SK-N-DZ (cell line): ENCODE results near the gene ASCL2.

DNA sequence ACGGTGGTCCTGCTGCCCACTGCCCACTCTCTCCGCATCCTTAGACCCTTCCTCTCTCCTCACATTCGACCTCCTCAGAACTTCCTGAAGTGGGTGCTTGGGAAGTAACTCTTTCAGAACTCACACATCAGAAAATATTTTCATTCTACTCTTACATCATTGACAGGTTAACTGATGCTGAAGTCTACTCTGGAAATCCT lies 25.7 kb upstream of the MOB2 start:
RAMPAGE:
- cytosol, long total RNA, result no peak
- nucleus, long total RNA, result no peak

DNA sequence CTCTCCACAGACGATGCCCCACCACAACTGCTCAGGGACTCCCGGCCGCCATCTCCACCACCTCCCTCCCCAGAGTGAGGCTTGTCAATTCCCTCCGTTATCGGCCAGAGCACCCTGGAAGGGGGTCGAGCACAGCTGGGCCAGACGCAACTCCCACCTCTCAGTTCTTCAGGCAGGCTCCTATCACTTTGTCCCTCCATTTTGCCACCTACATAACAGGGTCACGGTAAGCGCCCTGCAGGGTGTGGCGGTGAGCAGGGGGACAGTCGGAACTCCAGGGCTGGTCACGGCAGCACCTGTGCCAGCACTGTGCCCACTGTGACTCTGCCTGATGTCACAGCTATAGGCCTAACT lies 31.1 kb upstream of the MOB2 start:
RAMPAGE:
- cytosol, long total RNA, result no peak
- nucleus, long total RNA, result no peak

GRCh38 chr11:1520723-1521267 lies 34.2 kb upstream of the MOB2 start:
RAMPAGE:
- cytosol, long total RNA, result no peak
- nucleus, long total RNA, result no peak

GRCh38 chr11:1543922-1544219 lies 28.2 kb downstream of the DUSP8 start:
RAMPAGE:
- cytosol, long total RNA, result no peak
- nucleus, long total RNA, result no peak

GRCh38 chr11:1545854-1546652 lies 26.0 kb downstream of the DUSP8 start:
RAMPAGE:
- cytosol, long total RNA, result no peak
- nucleus, long total RNA, result no peak

DNA sequence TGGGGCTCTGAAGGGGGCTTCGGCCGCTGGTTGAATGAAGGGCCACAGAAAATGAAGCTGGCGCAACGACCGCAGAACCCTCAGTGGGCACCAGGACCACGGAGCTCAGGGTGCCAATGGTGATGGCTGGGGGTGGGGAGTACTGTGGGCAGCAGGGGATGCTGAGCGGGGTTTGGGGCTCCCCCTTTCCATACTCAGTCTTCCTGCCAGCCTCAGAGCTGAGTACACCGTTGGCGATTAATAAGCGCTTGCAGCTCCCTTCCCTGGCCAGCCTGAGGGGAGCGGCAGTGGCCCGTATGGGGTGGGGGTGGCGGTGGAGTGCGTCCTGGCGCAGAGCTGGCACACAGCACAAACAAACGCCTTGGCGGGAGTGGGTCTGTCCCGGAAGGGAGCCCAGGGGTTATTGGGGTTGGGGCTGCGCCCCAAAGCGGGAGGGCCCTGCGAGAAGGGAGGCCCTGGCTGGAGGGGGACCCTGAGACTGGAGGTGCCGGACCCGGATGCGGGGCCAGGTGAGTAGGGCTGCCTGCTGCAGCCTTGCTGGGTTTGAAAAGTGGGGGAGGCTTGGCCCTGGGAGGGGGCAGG lies 1.4 kb upstream of the DUSP8 start:
RAMPAGE:
- cytosol, long total RNA, result no peak
- nucleus, long total RNA, result no peak

RAMPAGE:
- cytosol, long total RNA, result no peak
- nucleus, long total RNA, result no peak
Observed at GRCh38 chr11:1639114-1639608, 9.6 kb downstream of the KRTAP5-5 start.

DNA sequence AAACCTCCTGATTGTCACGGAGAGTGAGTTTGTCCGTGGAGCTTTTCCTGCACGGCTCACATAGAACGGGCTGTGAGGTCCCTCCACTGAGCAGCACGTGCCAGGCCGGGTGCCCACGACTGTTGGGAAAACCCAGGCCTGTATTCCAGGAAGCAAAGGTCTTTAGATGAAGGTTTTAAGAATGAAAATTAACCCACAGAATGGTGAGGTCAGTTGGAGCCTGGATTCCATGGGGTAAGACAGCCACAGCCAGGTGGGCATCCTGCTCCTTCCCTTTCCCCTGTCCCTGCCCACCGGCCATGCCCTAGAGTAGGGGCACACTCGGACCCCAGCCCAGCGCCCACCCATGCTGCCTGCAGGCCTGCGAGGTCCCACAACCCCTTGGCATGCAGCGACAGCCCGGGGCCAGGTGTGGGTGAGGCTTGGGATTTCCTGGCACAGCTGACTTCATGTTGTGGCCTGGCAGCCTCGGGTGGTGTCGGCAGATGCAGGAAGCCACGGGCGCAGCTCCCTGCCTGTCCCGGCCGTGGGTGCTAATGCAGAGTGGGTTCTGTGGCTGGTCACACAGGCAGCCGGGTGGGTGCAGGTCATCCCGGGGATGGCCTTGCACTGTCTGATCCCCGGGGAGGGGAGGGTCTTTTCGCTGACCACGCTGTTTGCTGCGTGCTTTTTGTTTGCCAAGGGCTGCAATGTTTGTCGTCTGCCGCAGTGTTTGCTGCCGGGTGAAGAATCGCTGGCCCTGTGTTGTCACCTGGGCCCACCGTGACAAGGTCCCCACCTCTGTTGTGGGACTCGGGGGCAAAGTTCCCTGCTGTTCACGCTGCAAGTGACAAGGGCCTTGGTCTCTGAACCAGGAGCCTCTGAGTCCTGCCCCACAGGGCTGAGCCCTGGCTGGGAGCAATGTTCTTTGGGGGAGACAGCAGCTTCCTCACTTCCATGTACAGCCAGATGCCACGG lies 7.4 kb upstream of the KRTAP5-6 start:
RAMPAGE:
- cytosol, long total RNA, result no peak
- nucleus, long total RNA, result no peak

RAMPAGE:
- cytosol, long total RNA, result no peak
- nucleus, long total RNA, result no peak
Observed at GRCh38 chr11:1691101-1691728, 5.8 kb upstream of the KRTAP5-6 start.

RAMPAGE:
- cytosol, long total RNA, result no peak
- nucleus, long total RNA, result no peak
Observed at GRCh38 chr11:1736045-1736512, 14.3 kb downstream of the IFITM10 start.

GRCh38 chr11:1746392-1747078 lies 3.9 kb downstream of the IFITM10 start:
RAMPAGE:
- cytosol, long total RNA, result no peak
- nucleus, long total RNA, result no peak

GRCh38 chr11:1748056-1748580 lies 2.3 kb downstream of the IFITM10 start:
RAMPAGE:
- cytosol, long total RNA, result no peak
- nucleus, long total RNA, result no peak

DNA sequence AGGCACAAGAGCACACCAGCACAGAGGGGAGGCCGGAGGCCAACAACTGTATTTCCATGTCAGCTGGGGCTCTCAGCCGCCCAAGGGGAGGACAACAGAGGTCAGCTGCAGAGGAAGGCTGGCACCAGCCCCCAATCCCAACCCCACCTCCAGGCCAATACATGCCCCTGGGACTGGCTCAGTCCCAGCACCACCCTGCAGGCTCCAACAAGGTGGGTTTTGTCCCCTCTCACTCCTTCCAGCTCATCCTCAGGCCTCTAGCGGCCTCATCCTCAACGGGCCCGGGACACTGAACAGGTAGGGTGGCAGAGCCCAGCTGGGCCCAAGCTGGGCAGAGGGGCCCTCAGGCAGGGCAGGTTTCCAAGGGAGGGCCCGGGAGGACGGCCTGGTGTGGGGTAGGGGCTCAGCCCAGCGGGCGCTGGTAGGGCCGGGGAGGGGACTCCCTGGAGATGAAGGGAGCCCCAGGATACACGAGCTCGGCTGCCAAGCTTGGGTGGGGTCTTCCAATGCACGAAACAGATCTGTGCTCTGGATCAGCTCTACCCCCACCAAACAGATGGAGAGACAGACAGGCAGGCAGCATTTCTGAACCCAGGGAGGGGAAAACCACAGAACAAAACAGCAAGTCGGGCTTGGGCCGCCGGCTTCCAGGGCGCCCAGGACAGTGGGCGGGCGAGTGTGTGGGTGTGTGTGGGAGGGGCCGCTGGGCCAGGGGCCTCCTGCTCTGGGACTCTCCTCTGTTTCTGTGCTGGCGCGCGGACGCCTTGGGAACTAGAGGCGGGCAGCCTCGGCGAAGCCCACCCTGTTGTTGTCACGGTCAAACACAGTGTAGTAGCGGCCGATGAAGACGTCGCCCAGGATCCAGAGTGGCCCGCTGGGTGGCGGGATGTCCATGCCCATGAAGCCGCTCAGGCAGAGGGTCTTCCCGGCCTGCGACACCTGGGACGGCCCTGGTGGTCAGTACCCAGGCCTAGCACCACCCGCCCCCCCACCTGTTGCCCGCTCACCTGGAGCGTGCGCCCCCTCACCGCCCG lies 2.7 kb upstream of the IFITM10 start:
RAMPAGE:
- cytosol, long total RNA, result no peak
- nucleus, long total RNA, result no peak

DNA sequence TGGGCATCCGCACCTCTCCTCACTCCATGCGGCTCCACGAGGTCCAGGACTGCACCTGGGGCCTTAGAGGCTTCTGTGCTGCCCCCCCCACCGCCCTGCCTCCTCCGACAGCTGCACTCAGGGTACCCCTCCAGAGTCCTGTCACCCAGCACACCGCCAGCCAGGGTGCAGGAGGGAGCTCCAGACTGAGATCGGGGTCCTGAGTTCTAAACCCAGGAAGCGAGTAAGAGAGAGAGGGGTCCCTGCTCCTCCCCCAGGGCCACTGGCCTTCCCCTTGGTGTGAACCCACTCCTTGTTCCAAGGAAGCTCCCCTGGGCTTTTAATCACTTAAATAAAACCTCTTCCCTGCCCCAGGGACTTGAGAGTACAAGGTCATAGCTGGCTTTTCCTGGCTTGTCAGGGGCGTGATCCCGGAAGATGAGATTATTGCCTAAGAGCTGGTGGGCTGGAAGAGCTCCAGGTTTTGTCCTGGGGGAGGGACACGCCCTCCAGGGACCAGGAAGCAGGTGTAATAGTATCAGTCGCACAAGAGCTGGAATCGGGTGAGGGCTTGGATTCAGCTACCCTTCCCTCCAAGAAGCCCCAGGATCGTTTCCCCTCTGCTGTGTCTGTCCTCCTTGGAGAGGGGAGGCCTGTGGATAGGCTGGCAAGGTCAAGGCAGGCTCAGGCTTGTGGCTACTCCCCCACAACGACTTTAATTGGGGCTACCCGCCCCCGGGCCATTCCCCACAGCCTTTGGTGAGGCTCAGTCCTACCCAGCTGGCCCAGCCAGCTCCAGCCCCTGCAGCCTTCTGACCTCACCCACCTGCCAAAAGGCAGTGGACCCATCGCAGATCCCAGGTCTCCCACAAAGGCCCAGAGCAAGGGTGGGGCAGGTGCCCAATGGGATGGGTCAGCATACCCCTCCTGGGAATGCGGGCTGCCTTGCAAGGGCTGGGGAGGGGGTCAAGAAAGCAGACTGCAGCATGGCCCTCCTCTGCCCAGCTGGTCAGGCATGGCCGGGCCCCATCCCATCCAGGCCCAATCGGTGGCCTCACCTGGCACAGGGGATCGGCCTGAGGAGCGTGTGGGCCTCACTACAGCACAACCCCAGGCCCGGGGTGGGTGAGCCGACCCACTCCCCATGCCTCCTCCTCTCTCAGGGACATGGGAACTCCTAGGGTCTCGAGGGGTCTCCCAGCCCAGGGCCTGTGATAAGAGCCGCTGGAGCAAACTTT lies 1.2 kb downstream of the CTSD start:
RAMPAGE:
- cytosol, long total RNA, result no peak
- nucleus, long total RNA, result no peak

DNA sequence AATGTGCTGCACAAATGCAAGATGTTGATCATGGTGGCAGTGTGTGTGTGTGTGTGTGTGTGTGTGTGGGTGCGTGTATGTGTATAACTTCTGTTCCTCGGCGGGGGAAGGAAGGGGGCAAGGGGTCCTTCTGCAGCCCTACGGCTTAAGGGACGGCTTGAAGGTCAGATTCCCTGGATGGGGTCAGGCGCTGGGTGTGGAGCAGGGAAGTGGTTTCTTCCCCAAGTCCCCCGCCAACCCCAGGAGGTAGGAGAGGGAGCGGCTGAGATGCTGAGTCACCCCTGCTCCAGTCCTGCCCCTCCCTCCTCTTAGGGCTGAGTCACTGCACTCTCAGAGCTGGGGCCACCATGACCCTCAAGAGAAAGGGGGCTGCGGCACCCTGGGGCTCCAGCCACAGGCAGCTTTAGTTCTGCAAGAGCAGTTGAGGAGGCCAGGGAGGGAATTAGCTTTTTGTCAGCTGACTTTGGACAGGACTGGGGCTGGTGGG lies 8.7 kb upstream of the CTSD start:
RAMPAGE:
- cytosol, long total RNA, result no peak
- nucleus, long total RNA, result no peak

DNA sequence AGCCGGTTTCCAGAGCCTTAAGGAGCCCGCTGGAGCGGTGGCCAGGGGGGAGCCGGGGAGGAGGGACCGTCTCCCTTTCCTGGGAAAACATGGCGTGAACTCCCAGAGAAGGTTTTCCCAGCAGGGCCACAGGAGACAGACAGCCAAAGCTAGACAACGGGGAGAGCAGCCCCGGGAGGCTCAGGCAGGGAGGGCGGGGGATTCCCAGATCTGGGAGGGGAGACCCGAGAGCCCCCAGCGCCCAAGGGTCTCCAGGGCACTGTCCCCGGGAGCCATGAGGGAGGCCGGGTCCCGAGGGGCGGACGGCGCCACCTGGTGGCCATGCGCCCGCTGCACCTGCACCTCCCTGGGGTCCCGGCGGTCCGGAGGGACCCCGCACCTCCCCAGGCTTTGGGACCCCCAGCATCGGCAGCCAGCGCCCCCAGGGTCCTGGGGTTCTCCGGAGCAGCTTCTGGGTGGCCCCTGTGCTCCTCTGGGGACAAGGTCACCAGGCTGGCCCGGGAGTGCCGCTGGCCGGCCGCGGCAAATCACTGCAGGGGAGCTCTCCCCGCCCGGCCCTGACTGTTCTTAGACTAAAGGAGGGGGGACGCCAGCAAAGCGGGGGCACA lies 2.4 kb upstream of the SYT8 start:
RAMPAGE:
- cytosol, long total RNA, result no peak
- nucleus, long total RNA, result no peak

RAMPAGE:
- cytosol, long total RNA, result no peak
- nucleus, long total RNA, result no peak
Observed at GRCh38 chr11:1864578-1865303, 11.9 kb downstream of the LSP1 start.

RAMPAGE:
- cytosol, long total RNA, result no peak
- nucleus, long total RNA, result no peak
Observed at GRCh38 chr11:1882292-1882811, 9.3 kb downstream of the PRR33 start.

DNA sequence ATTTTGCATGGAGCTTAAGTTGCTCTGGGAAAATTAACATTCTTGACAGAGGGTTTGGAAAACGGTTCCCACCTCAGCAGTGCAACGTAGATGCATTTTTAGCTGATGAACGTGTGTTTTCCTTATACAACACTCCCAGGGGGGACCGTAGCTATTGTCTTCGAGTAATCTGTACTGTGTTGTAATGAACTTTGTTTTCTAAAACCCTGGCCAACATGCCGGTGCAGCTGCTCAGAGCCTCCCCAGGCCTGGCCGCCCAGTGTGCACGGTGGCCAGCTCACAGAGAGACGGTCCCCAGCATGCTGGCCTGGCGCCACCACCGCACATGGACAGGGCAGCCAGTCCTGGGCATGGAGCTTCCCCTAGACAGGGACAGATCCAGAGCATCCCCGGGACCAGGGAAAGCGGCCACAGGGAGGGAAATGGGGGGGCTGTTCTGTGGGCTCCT lies 2.1 kb downstream of the TNNT3 start:
RAMPAGE:
- cytosol, long total RNA, result no peak
- nucleus, long total RNA, result no peak

GRCh38 chr11:2270328-2271550 lies at the start of gene ASCL2:
Gene ASCL2, minus strand, starts transcription at chr11:2270588.
RAMPAGE:
- cytosol, long total RNA, result no peak
- nucleus, long total RNA, result no peak